Heart right ventricle (tissue), 2 donors: ENCODE measurements around the gene TDRD15.

DNA sequence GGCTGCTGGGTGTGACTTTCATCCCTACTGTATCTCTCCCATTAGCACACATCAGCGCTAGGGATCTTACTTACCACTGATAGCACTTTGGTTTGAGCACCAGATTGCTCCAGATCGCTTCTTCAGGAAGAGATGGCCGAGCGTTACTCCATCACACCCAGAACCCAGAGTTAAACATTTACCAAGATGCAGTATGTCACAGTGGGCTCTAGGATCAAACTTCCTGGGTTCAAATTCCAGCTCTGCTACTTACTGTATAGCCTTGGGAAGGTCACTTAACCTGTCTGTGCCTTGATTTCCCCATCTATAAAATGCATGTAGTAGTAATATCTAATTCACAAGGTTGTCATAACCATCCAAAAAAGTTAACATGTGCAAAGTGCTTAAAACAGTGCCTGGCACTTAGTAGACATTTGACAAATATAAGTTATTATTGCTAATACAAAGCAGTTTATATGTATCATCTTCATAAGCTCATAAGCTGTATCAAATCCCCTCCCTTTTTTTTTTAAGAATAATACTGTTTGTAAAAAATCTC is 57.7 kb upstream of the LAPTM4A start:
- PRO-cap, 2 experiments = no peak in any of the 2 experiments

DNA sequence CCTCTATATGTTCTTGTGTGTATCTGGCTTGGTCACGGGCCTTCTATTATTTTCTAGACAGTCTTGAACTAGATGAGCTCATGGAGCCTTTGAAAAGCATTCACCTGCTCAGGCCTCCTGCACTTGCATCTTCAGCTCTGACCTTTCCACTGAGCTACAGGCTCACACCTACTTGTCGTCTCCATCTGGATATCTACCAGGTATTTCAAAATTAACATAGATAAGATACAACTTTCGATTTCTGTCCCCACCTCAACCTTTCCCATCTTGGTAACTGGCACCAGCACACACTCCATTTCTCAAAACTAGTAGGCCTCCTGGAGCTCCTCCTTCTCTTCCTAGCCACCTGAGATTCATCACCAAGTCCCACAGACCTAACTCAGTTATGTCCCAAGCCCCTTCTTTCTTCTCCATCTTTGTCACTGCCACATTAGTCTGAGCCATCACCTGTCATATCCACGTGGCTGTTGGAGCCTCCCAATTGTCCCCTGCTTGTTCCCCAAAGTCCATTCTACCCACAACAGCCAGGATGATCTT is 69.7 kb upstream of the LAPTM4A start:
- PRO-cap, 2 experiments = no peak in any of the 2 experiments

DNA sequence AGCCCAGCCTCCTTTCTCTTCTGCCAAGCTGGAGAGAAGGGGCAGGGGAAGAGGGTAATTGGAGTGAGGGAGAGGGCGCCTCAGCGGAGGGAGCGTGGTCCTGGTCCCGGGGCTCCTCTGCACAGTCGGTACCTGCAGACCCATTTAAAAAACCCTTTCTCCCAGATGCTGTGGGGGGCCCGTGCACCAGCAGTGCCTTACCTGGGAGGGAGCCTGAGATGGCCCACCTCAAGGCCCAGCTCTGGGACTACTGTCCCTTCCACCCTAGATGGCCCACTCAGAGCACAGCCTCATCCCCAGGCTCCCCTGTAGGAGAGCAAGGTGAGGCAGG is 26.5 kb downstream of the SDC1 start:
- PRO-cap, 2 experiments = no peak in any of the 2 experiments

DNA sequence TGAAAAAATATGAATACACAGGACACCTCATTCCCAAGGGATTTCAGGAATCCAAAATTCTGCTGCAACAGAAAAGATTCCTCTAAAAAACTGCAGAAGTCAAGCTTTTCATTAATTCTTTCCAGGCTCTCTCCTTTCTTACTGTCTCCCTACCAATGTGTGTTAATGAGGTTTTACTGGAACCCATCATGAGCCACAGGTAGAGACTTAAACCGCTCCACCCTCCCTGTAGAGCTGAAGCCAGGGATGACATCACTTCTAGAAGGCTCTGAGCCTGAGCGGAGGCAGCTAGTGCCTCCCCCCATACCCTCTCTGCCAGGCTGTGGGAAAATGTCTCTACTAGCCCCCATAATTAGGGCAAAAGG is 3.3 kb downstream of the SDC1 start:
- PRO-cap, 2 experiments = no peak in any of the 2 experiments

DNA sequence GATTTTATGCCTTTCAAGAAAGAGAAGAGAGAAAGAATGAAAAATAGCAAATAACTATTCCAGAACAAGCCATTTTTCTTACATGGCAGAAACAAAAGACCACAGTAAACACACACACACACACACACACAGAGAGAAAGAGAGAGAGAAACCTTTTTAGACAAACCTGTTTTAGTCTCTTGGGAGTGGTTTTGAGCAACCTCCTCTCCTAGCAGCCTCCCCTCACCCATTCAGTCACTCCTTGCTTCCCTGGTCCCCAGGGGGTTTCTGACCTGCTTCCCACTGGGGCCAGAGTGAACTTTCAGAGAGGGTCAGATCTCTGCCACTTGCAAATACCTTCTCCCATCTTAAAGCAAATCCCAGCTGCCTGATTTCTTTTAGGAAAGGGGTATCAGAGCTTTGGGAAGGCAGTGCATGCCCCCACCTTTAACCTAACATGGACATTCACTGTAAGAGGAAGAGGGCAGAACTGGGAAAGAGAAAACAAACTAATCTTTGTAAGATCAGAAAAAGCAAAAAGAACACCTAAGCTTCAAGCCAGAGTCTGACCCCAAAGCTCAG is 2.9 kb downstream of the SDC1 start:
- PRO-cap, 2 experiments = no peak in any of the 2 experiments

DNA sequence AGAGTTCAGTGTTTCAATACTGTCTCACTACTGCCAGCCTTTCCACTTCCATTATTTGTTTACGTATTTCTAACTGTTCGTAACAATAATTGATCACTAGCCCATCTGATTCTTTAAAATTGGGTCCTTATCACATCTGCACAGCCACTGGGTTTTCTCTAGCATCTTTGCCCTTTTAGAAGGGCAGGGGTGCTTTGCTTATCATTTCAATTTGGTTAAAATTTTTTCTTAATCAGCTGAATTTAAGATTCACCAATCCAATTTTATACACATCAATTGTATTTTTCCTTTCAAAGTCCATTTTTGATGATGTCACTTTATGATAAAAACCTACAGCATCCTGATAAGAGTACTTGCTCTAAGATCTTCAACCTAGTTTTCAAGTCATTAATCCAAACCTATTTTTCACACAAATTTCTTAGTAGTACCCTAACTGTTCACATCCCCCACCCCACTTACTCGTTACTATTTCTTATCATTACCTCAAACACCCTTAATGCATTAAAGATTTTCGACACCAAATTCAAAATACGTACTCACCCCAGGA is 40.5 kb upstream of the SDC1 start:
- PRO-cap, 2 experiments = no peak in any of the 2 experiments

GRCh38 chr2:20446593-20446995 is 280 bp upstream of the RHOB start:
- PRO-cap, 2 experiments = peak in 2 of 2 experiments; most common minus-strand start chr2:20446870 (in 1)

DNA sequence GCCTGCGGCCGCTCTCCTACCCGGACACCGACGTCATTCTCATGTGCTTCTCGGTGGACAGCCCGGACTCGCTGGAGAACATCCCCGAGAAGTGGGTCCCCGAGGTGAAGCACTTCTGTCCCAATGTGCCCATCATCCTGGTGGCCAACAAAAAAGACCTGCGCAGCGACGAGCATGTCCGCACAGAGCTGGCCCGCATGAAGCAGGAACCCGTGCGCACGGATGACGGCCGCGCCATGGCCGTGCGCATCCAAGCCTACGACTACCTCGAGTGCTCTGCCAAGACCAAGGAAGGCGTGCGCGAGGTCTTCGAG is 751 bp downstream of the RHOB start:
- PRO-cap, 2 experiments = peak in 1 of 2 experiments; most common plus-strand start position 277 of the sequence (in 1); most common minus-strand start position 266 of the sequence (in 1)

DNA sequence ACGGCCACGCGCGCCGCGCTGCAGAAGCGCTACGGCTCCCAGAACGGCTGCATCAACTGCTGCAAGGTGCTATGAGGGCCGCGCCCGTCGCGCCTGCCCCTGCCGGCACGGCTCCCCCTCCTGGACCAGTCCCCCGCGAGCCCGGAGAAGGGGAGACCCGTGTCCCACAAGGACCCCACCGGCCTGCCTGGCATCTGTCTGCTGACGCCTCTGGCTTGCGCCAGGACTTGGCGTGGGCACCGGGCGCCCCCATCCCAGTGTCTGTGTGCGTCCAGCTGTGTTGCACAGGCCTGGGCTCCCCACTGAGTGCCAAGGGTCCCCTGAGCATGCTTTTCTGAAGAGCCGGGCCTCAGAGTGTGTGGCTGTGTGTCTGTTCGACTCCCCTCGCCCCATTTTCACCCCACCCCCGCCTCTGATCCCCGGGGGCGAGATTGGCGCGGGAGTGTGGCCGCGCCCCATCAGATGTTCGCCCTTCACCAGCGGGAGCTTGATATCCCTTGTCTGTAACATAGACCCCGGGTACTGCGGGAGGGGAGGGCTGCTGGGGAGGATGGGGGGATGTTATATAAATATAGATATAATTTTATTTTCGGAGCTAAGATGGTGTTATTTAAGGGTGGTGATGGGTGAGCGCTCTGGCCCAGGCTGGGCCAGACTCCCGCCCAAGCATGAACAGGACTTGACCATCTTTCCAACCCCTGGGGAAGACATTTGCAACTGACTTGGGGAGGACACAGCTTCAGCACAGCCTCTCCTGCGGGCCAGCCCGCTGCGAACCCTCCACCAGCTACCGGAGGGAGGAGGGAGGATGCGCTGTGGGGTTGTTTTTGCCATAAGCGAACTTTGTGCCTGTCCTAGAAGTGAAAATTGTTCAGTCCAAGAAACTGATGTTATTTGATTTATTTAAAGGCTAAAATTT is 1.4 kb downstream of the RHOB start:
- PRO-cap, 2 experiments = no peak in any of the 2 experiments

- PRO-cap, 2 experiments = no peak in any of the 2 experiments
Measured at GRCh38 chr2:20449445-20450018, 2.7 kb downstream of the RHOB start.

DNA sequence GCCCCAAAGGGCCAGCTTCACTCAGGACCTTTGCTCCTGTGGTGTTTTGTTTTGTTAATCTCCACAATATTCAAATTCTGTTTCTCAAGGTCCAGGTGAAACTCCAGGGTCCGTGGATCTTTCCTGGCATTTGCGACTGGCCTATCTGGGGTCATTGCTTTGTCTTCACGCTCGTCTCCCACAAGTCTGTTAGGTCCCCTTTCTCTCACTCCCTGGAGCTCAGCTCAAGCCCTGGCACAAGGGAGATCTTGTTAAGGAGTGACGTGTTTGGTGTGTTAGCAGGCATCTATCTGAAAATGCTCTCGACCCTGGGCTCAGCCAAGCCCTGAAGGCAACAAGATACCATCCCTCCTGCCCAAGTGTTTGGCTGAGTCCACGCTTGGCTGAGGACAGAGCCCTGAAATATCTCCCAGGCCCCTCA is 91.3 kb downstream of the RHOB start:
- PRO-cap, 2 experiments = no peak in any of the 2 experiments

DNA sequence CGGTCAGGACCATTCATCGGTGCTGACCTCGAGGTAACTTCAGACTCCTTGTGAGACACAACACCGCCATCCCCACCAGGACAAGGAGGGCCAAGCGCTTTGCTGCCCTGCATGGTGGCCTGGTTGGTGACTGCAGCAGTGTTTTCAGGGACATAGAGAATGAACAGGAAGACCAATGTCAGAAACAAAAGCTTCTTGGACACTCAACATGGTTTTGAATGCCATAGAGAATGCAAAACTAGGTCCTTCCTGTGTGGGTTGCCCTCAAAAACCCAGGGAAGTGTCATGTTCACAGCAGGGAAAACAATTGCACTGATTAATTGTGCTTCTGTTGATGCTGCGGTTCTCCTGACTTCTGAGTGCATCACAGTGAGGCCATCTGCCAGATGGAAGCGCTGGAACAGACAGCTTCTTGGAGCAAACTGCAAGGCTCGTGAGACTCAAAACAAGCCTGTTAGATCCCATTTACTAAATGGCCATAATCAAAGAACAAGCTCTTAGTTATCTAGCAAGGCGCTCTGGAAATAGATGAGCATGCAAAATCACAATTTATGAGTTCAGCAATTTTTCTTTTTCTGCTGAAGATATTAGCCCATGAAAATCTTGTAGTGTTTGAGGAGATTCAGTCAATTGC is 77.0 kb downstream of the HS1BP3 start:
- PRO-cap, 2 experiments = no peak in any of the 2 experiments

DNA sequence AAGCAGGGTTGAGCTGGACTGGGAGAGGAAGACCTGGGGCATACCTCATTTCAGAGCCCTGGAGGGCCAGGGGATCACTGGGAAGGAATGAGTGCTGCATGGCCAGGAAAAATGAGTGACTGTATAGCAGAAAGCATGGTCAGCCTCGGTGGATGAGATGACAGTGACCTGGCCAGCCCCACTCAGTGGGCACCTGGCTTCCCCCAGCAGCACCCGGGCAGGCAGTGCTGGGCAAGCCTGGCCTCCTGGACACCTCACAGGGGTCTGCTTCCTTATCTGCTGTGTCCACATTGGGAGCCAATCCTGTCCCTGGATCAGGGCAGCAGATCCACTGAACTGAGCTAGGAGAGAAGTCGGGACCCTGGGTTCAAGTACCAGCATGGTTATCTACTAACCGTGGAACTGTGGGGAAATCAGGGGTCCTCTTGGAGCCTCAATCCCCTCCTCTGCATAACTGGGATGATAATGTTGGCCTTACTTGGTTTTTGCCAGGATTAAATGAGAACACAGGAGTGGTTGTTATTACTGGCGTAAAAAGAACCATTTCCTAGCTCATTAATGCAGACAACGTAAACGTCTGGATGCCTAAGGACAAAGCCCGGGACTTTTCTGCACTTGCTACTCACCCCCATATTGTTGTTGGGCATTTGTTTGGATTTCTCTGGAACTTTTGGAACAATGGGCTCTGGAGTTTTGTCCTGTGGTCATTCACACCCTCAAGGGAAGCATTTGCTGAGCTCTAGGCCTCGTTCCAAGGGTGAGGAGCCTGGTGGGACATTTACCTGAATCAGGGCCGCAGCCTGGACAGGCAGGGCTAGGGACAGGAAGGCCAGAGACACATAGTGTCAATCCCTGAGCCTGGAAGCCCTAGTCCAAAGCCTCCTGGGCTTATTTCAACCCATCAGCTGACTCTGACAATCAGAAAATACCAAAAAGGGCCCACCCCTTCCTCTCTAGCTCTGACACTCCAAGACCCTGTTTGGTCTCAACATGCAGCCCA is 76.1 kb downstream of the HS1BP3 start:
- PRO-cap, 2 experiments = no peak in any of the 2 experiments

DNA sequence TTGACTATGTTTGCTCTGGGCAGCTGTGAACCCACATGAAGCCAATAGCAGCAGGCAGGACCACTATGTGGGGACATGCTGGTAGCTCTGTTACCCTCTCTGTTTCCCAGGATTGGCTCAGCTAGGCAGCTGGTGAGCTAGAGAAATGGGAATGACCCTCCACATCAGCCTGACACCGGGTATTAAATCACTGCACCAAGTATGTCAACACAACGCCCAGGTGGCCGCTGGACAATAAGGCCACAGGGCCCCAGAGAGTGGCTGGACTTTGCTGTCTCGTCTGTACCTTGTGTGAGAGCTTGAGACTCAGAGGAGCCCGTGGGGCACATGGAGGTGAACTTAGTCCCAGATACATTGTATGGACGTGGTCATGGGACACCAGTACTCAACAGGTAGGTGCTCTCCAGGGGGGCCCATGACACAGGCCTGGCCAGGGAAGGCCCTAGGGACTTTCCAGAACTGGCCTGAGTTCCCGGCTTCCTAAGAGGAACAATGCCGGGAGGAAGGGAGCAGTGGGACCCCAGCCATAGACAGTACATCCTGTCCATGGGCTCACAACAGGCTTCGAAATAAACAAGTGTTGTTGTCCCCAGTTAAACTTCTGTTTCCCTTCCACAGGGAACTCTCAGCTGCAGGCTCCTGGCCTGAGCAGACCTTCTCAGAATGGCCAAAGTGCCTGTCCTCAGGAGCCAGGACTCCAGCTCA is 35.2 kb downstream of the HS1BP3 start:
- PRO-cap, 2 experiments = peak in 1 of 2 experiments; most common plus-strand start position 651 of the sequence (in 1); most common minus-strand start position 482 of the sequence (in 1)

GRCh38 chr2:20635065-20635613 is 15.8 kb downstream of the HS1BP3 start:
- PRO-cap, 2 experiments = no peak in any of the 2 experiments

- PRO-cap, 2 experiments = no peak in any of the 2 experiments
Measured at GRCh38 chr2:20689263-20689536, 22.3 kb downstream of the GDF7 start.

DNA sequence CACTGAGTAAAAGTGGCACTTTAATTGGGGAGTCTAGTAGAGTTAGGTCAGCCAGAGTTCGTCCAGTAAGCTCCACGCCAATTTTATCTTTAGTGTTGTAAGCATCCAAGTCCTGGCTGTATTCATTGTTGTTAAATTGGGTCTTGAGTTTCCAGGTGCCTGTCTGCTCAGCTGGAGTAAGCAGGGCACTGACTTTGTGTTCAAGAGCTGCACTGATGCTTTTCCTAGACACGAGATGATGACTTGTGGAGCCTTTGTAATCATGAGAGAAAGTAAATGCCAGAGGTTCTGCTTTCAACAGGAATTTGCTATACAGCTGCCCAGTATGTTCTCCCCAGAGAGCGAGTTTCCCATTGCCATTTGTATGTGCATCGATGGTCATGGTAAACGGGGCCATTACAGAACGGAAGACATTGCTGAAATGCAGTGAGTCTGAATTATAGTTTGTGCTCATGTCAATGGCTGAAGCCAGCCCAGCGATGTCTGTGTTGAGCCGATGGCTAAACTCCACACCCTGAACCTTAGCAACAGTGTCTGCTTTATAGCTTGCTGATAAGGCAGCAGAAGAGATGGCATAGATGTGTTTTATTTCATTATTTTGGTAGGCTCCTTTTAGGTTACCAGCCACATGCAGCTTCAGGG is 33.0 kb downstream of the APOB start:
- PRO-cap, 2 experiments = no peak in any of the 2 experiments

DNA sequence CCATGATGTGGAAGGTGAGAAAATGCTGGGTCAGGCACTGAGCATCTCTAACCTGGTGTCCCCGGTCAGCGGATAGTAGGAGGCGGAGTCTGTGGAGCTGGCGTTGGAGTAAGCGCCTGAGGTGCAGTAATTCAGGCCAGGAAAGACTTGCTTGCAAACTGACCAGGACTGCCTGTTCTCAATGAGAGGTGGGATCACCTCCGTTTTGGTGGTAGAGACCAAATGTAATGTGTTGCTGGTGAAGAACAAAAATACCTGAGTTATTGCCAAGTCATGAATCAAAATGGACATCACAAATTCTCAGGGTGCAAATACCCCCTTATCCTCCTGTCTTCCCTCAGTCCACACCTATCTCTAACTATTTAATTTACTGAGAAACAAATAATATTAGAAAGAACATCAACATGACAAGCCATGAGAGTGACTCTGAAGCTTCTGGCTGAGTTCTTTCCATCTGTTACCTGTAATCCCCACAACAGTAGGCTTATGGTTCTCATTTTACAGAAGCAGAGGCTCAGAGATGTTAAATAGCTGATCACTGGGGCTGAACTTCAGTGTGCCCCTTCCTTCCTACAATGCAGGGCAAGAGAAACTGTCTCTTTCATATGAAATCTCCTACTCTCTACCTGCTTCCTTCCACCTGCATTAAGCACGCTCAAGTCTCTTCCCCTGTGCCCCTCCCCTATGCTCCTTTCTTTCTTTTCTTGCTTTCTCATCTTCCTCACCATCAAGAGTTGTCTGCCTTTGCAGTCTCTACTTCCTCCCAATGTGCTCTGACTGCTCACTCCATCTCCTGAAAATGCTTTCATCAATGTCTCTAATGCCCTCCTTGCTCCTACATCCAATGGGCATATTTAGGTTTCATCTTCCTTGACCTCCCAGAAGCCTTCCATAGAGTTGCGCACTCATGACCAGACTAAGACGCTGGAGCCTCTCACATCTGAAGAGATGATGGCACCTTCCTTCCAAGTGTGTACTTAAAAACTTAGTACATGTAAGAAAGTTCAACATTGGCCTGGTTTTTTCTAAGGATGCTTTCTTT is 23.9 kb downstream of the APOB start:
- PRO-cap, 2 experiments = no peak in any of the 2 experiments

DNA sequence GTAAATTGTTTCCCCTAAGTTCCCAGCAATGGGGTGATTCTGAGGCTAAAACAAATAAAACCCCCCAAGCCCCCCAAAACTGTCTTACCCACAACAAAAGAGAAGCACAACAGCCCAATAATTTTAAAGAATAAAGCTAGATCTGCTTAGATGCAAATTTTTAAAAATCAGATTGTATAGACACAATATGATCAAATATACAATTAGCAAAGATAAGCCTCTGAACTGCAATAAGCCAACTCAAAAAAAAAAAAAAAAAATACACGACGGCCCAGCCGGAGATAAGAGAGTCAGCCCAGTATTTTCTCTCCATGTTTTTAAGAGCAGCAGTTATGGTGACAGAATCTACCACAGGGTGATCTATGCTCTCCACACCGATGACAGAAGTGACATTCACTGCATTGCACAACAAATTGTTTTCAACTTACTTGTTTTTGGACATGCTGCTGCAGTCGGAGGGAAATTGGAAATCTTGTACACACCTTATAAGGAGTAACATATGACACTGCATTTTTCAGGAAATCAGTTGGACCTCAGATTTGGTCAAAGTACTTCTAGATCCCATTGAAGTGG is 23.1 kb upstream of the APOB start:
- PRO-cap, 2 experiments = no peak in any of the 2 experiments

DNA sequence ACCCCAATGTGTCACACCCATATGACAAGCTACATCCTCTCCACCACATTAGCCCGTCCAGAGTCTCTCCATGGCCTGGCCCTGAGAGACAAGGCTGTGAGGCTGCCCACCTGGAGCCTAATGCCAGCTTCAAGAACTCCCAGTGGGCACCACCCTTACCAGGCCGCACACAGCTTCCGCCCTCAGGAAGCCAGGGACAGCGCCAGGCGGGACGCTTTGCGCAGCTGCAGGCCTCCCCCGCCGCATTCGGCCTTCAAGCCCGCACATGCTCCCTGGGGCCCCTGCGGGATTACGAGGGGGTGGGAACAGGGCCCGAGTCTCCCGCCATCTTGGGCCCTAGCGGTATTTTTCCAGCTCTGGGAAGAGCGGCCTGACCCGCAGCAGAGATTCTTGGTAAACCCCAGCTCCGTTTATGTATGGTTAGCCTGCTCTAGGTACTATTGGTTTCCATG is at the start of gene TDRD15:
TSS of gene TDRD15 (plus strand) at position 315 of the 452 bp plus-strand sequence.
- PRO-cap, 2 experiments = no peak in any of the 2 experiments